Mammary microvascular endothelial cell (primary cell): ENCODE measurements around the genes HSD11B1 and C1orf74.

GRCh38 chr1:209207496-209208089 is 375.9 kb upstream of the CAMK1G start:
- RAMPAGE, long total RNA = no peak

DNA sequence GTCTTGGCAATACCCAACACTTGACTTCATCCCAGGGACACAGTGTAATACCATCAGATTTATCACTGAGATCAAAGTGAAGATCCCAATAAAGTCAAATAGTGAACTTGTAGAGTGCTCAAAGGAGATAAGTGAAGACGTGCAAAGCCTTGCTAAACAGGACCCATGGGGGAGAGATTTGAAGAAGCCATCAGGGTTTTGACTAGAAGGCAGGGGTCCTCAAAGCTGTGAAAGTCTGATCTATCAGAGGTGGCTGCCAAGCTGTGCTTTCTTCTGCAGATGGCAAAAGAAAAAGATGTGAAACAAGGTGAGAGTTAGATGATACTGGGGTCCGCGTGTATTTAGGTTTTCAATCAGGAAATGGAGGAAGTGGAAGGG is 211.6 kb upstream of the CAMK1G start:
- RAMPAGE, long total RNA = no peak

DNA sequence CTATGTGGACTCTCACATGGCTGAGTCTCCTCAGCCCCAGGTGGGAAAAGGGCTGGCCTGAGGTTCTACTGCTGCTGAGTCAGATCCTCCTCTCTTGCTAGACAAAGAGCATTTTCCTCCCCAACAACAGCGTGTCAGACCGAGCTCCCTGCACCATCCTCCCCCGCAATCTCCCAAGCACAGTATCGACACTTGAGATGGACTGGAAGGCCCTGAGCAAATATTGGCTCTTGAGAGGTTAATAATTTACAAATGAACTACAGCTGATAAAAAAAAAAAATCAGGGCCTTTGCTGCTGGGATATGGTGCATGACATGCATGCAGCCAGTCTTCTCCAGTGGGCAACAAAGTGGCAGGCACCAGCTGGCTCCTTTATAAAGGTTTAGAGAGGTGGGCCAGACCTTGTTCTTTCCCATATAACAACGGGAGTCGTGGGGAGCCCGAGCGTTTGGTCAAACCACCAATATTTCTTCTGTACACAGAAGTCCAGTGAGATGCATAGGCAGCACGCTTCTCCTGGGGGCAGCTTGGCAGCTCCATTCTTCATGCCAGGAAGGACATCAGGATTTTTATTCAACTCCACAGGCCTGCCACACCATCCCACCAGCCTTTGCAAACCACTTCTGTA is 55.4 kb upstream of the CAMK1G start:
- RAMPAGE, long total RNA = no peak

DNA sequence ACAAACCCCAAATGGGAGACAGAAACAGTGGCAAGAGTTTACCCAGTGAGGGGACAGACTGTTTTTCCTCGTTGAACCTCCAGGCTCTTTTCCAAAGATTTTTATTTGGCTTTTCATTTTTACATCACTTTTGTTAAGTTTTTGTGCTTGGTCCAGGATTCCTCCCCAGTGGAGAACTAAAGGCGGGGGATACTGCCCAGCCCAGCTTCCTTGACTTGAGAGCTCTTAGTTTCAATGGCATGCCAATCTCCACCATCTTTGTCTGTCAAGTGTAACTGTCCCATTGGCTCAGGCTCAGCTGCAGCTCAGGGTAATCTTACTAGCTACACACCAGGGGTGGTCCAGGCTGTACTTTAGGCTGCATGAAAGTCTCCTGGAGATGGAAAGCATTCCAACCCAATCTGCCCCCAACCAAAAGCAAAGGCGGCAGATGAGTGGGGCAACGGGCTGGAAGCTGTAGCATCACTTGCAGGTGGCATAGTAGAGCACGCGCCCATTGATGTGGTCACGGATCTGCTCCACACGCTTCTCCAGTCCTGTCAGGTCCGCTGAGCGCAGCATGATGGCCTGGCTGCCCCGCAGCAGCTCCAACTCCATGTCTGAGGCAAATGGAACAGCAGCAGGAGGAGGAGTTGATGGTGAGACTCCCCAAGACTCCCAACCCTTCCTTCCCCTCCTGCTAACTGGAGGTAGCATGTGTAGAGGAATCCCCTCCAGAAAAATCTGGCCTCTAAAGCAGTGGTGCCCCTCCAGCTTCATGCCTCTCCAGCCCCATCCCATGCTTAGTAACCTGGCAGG is 31.5 kb downstream of the CAMK1G start:
- RAMPAGE, long total RNA = no peak

GRCh38 chr1:209650374-209650762 is 1.9 kb downstream of the LAMB3 start:
- RAMPAGE, long total RNA = no peak

DNA sequence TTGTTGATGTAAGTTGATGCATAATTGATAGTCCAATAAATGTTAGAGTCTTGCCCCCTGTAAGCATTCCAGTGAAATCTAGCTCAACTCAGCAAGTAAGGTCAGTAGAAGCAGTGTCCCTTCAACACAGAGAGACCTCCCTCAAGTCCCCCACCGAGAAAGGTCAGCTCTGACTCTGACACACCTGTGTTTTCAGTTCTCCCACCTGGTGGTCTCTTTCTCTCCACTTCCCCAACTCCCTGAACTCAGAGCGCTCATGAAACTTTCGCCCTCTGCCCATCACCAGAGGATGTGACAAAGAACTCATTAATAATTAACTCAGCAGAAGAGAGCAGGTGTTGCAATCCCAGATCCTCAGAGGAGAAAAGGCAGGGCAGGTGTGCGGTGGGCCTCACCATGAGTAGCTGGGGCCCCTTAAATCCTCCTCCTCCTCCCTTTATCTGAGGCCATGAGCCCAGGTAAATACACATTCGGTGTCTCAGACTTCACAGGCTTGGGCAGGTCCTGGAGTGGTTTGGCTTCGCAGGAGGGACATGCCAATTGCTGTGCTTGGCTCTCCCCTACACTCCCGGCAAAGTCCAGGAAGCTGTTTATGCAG is 1.6 kb upstream of the LAMB3 start:
- RAMPAGE, long total RNA = no peak

DNA sequence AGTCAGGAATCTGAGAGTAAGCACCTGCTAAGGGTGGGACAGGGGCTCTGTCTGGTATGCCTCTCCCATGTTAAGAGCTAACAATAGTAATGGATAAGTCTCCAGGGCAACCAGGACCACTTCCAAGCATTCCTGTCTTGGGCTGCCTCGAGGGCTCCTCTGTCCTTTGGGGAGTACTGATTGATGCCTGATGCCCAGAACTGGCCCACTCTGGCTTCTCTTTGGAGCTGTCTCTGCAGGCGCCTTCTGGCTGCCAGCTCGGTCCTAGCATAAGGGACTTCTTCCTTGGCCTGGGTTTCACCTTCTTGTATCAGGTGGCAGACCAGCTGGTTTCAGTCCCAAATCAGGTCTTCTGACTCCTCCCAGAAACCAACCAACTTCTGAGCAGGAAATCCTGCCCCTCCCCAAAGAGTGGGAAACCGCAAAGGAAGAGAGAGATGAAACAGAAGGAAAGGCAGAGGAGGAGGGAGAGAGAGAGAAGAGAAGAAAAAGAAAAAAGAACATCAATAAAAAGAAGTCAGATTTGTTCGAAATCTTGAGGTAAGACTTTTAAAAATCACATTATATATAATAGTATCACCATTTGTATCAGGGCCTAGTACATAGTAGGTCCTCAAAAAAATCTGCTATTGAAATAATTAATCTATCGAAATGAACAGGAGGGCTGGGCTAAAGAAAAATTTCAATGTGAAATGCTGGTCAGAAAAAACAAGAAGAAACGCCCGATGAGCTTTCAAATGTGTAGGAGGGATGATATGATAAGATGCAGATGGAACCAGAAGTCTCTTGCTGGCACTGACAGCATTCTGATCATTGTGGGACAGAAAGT is 10.7 kb downstream of the G0S2 start:
- RAMPAGE, long total RNA = no peak

DNA sequence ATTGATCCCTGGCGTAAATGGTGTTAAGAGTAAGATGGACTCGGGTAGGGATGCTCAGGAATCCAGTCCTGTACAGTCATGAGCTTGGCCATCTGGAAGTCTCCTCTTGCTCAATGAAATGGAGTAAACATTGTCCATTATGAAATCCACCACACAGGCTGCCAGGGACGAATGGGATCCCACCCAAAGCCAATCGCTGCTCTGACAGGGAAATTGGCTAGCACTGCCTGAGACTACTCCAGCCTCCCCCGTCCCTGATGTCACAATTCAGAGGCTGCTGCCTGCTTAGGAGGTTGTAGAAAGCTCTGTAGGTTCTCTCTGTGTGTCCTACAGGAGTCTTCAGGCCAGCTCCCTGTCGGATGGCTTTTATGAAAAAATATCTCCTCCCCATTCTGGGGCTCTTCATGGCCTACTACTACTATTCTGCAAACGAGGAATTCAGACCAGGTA is at the start of gene HSD11B1:
TSS of gene HSD11B1 (plus strand) at position 263 of the 450 bp plus-strand sequence.
- RAMPAGE, long total RNA = no peak

- RAMPAGE, long total RNA = no peak
Measured at GRCh38 chr1:209721955-209722306, 17.3 kb downstream of the HSD11B1 start.

DNA sequence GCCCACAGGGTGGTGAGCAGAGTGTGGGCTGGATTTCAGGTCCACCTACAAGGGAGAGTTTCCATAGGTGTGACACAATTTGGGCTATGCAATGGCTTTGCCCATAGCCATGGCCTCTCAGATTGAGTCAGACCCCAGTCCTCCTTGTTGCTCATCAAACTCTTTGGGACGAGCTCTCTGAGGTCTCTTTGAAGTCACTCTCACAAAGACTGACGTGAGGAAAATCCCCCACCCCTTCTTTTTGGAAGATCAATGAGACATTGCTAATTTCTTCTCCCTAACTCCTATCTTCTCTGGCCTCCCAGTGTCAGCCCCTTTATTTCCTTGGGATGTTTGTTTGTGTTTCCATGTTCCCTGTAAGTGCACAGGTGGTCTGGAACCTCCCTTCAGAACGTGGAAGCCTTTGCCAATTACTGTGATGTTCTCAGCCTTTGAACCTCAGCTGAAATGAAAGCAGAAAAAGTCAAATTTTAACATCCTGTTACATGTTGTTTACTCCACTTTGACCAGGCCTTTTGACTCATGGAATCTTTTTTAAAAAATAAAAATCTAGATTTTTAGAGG is 19.5 kb downstream of the HSD11B1 start:
- RAMPAGE, long total RNA = no peak

GRCh38 chr1:209732784-209733212 is 23.1 kb upstream of the TRAF3IP3 start:
- RAMPAGE, long total RNA = no peak

GRCh38 chr1:209783879-209784938 is at the start of gene C1orf74:
Gene C1orf74, minus strand, starts transcription at chr1:209784559.
- RAMPAGE, long total RNA = no peak

DNA sequence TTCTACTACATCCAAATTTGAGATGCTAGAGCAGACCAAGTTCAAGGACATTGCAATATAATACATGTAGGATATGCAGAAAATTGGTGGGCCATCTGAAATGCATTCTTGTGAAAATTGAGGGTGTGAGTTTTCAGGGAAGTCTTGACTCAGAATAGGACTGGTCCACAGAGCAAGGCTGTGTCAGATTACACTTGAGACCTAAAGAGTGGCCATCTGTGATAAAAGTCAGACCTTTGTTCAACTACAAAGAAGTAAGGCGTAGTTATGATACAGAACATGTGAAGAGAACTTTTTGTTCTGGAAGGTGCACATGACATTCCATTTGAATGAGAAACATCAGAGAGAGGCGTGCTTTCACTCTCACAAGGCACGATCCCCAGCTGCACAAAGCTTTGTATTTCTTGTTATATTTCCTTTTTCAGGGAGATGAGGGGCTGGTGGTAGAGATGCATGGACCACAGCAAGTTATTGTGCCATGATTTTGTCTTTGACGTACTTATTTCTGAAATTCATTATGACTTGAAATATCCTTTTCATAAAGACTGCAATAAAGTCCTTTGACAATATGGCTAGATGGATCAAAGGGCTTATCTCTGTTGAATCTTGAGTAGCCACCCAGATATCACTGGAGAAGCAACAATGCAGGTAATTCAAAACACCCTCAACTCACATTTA is 45.7 kb downstream of the UTP25 start:
- RAMPAGE, long total RNA = no peak

DNA sequence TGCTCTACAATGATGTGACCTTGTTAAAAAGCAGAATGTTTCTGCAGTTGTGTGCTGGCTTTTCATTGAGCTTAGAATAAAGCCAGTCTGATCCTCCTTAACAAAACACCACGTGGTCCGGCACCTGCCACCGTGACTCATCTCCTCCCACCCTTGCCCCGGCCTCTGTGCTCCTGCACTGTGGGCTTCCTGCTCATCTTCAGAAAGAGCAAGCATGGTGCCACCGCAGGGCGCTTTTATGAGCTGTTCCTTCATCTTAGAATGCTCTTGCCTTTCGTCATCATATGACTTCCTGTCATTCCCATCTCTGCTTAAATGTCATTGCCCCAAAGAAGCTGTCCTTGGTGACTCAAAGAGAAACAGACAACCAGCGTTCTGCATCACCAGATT is 117.7 kb downstream of the HHAT start:
- RAMPAGE, long total RNA = no peak

DNA sequence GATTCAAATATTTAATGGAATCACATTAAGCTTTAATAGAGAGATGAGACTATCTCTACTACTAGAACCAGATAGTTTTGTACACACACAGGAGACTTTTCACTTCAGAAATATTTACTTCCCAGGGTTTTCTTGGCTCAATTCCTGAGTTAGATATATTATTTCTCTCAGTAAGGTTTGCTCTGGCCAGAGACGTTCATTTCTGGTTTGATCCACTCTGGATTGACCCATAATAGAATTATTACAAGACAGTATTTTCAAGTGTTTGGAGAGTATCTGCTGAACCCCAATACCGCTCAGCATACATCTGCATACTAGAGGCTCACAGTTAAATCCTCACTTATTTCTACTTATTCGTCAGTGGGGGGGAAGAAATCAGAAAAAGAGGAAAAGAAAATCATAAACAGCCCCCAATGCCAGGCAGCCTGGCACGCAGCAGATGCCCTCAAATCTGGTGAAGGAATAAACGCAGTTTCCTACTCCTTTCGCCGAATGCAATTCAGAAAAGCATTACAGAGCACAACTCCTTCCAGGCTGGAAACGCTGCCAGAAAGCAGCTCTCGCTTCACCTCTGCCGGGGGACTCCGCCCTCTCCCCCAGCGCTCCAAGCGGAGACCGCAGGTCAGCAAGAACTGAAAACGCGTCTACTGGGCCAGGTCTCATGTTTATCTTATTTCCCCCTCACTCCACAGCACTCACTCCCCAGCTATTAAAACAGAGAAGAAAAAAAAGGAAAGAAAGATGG is 1.1 kb upstream of the RCOR3 start:
- RAMPAGE, long total RNA = no peak

GRCh38 chr1:211260212-211261219 is 1.4 kb downstream of the RCOR3 start:
- RAMPAGE, long total RNA = no peak

DNA sequence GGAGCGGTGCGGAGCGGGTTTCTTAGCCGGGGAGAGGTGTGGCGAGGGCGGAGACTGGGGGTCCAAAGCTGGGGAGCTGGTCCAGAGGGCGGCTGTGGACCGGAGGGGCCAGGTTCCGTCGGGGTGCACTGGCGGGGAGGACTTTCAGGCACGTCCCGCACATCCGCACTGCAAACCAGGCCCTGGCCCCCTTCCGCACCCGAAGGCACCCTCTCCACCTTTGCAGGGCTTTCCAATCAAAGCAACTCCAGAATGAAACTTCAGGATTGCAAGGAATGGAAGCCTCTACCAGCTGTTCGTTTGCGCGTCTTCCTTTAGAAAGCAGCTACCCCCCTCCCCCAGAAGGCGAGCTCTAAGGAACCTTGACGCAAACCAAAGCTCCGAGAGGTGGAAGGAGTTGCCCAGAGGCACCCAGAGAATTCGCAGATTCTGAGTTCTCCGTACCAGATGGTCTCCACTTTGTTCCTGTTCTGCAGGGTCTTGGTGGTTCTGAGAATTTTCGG is 547 bp downstream of the TRAF5 start:
- RAMPAGE, long total RNA = no peak

GRCh38 chr1:211560610-211560967 is 18.4 kb downstream of the SLC30A1 start:
- RAMPAGE, long total RNA = no peak

- RAMPAGE, long total RNA = start-site peak on the minus strand at chr1:211577692-211578645, 25 and 6 reads in 2 replicates
Measured at GRCh38 chr1:211577697-211578453, 1.1 kb downstream of the SLC30A1 start.

- RAMPAGE, long total RNA = no peak
Measured at GRCh38 chr1:211698501-211698875, 23.1 kb upstream of the NEK2 start.